ENCODE measurements around a stretch of chr1.

DNA sequence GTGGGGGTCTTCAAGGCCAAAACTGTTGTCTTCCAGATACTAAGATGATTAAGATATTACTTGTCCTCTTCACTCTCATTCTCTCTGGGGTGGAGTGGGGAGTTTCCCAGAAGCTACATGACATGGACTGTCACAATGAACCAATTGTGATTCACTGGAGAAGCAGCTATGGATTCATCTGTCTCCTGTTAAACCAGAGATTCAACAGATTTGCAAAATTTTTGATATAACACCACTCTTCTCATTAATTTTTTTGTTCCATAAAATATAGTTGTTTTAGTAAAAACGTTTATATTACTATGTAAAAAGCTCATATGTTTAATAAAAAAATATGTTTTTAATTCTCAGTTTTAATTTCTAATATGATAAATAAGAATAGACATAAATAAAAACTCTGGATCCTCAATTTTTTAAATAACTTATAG, 98.1 kb upstream of the AJAP1 start:
- PRO-cap: no peak

DNA sequence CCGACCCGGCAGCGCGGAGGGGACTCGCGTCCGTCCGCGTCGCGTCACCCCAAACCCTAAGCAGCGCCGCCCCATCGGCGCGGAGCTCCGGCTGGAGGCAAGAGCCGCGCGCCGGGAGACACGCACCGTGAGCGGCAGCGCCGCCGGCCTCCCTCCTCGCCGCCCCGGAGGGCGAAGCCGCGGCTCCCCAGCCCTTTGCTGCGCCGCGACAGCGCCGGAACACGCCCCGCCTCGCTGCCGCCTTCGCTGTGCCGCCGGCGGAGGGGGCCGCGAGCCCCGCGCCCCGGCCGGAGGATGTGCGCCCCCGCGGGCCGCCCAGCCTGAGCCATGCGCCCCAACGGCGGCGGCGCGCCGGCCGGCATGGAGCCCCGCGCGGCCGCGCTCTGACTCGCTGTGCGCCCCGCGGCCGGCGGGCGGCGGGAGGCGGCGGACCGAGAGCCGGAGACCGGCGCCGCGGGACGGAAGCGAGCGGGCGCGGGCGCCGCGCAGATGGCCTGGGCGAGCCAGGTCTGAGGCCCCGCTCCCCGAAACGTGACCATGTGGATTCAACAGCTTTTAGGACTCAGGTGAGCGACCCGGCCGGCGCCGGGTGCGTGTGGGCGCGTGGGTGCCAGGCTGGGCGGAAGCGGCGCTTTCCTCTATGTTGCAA, 604 bp downstream of the AJAP1 start:
- PRO-cap: no peak

DNA sequence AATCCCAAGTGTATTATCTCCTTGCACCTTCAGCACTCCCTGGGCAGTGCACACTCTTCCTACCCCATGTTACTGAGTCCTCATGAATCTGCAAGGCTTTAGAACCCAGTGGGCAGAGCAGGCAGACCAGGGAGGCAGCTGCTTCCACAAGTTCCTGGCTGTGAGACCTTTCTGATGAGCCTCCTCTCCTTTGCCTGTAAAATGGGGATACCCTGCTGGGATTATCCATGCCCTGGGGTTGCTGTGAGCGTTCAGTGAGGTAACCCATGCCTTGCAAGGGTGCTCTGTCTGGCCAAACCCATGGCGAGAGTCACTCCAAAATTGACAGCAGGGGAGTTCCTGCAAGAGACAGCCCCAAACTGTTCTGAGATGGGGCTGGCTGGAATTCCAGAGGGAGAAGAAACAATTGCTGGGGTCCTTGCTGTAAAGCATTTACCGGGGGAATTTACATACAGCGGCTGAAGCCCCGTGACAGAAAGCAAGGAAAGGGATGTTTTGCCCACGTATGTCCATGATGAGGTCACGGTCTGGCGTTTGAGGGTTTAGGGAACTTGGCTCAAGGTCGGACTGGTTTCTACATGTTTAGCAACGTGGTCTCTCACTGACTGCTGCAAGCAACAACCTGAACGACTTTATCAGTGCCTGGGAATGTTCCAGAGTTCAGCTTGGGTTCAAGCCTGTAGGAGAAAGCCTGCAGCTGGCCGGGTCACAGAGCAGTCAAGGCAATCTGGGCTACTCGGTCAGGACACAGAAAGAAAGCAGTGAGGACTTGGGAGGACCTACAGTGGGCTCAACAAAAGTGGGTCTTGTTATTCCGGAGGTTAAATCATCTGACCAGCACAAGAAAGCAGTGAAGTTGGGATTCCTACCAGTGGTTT, 323.1 kb downstream of the AJAP1 start:
- PRO-cap: no peak

DNA sequence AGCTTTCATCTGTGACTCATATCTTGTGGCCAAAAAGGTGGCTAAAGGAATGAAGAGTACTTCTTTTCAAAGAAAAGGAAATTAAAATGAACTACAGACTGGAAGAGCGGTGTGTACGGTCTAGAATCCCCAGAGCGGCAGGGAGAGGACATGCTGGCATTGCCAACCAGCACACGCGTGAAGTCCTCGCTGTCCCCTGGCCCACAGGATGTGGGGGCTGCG, 603.1 kb downstream of the NPHP4 start:
- PRO-cap: no peak

DNA sequence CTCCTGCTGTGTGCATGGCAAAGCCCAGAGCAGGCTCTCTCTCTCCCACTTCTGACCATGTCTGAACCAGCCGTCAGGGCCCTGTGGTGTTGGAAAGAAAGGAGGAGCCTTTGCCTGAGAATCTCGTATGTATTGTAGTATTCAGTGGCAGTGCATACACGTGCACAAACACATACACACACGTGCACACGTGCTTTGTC, 332.1 kb downstream of the NPHP4 start:
- PRO-cap: no peak

GRCh38 chr1:5771061-5771769, 221.0 kb downstream of the NPHP4 start:
- PRO-cap: no peak

DNA sequence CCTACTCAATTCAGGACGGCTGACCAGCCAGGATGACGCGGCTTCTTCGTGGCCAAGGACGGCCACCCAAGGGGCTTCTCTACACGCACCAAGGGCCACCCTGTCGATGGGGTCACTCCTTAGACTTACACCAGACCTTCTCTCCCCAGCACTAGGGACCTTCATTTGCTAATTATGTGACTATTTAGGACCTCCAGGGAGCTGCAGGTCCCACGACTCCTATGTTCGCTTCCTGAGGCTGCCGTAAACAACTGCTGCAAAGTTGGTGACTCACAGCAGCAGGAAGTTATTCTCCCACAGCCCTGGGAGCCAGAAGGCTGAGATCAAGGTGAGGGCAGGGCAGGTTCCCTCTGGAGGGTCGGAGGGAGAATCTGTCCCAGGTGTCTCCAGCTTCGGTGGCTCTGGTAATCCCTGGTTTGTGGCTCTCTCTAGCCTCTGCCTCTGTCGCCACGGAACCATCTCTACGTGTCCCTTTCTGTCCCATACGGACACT, 135.8 kb downstream of the NPHP4 start:
- PRO-cap: no peak

DNA sequence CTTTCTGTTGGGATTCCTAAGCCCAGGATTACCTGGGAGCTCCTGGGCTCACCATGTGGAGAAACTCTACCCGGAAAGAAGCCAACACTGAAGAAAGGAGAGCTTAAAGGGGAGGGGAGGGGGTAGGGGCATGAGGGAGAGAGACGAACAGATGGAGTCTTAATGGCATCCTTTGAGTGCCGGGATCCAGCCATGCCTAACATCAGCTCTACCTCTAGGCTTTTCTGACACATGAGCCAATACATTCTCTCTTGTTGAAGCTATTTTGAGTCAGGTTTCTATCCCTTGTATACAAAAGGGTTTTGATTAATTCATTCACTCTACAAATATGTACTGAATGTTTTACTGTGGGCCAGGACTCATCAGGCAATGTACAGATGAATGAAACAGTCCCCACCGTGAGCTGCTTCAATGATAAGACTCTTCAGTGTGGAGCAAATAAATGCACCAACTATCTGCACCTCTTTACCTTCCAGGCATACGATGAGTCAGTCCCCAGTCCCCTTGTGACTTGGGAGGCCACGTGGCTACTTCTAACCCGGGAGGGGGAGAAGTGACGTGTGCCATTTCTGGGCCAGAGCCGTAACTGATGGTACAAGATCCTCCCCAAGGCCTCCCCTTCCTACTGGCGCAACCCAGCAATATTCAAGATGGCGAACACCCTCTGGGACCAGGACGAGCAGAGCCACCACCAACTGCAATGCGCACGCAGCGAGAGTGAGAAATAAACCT, 74.8 kb downstream of the NPHP4 start:
- PRO-cap: no peak

GRCh38 chr1:5922757-5923215, 69.4 kb downstream of the NPHP4 start:
- PRO-cap: no peak

- PRO-cap: no peak
These were observed 22.1 kb upstream of the NPHP4 start for GRCh38 chr1:6014095-6014958.

GRCh38 chr1:6028134-6028950, 17.3 kb upstream of the KCNAB2 start:
- PRO-cap: no peak

- PRO-cap: no peak
These were observed 10.4 kb upstream of the KCNAB2 start for GRCh38 chr1:6035074-6035844.

DNA sequence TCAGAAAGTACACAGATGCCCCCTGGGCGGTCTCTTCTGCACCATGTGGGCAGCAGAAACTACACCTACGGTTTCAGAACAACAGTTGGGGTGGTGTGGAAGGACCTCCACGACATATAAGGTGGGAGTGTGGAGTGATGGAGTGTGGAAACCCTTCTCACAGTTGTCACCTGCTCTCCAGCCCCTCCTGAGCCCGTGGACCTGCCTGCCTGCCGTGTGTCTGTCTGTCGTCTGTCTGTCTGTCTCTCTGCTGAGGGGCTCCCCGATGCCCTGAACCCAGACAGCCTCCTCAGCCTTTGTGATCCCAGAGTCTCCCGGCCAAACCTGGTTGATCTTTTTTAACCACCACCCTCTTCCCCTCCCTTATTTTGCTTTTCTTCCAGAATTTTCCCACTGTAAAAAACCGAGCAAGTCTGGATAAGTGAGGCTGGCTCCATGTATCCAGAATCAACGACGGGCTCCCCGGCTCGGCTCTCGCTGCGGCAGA, 5.5 kb upstream of the KCNAB2 start:
- PRO-cap: no peak

DNA sequence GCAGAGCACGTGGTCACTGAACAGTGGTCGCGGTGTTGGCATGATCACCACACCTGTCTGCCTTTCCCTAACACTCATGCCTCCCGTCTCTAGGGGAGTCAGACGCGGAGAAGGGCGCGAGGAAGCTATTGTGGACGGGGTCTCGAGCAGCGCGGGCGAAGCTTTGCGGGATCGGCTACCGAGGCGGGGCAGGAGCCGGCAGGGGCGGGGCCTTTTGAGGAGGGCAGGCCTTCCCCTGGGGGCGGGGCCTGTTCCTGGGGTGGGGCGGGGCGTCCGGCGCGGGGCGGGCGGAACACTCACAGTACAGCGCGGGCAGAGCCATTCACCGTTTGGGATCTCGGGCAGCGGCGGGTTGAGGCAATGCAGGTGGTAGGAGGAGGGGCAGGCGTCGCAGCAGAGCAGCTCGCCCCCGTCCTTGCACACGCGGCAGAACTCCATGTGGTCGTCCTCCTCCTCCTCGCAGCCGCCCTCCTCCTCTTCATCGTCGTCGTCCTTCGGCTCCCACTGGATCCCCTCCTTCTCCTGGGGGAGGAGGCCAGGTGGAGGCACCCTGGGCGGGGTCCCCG, 31.5 kb downstream of the CHD5 start:
- PRO-cap: bidirectional peak, plus-strand start at position 321 of the sequence, minus-strand start at position 157 of the sequence

DNA sequence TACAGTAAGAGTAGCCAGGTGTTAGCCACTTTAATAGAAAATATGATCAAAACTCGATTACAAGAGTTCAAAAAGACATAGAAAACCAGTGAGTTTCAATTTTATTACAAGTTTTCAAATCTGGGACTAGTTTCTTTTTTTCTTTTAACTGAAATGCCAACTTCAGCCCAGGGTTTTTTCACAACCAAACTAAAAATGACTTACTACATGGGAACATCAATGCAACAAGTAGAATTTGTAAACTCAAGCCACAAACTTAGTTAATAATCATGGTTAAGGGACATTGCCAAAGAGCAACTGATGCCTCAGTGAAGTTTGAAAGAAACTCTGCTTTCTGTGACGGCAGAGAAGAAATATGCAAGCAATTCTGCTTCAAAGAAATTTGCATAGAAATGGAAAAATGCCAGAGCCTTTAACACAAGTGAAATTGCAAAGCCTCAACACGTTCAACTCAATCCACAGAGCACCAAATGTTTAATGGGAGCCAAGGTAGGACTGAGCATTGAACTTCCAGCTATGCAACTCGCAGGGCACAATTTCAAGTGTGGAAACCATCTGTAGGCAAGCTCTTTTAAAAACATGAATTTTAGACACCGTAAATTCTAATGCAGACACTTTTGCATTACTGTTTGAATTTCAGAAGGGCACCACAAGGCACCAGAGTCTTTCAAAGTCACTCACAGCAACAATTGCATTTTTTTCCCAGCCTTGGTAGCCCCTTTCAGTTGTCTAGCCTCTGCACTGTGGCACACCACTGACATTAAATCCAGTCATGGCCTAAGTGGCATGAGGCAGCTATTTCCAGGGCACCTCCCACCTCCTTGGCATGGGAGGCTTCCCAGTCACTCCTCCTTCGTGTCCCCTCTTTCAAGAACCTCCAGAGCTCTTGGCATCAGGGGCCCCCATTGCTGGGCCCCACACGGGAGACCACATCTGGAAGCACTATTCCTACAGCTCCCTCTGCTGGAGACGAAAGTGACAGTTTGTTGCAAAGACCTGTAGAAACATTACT, 5.2 kb upstream of the CHD5 start:
- PRO-cap: no peak

- PRO-cap: no peak
These were observed 9.0 kb upstream of the GPR153 start for GRCh38 chr1:6269678-6270447.

GRCh38 chr1:6275967-6276981, 15.4 kb upstream of the GPR153 start:
- PRO-cap: no peak

DNA sequence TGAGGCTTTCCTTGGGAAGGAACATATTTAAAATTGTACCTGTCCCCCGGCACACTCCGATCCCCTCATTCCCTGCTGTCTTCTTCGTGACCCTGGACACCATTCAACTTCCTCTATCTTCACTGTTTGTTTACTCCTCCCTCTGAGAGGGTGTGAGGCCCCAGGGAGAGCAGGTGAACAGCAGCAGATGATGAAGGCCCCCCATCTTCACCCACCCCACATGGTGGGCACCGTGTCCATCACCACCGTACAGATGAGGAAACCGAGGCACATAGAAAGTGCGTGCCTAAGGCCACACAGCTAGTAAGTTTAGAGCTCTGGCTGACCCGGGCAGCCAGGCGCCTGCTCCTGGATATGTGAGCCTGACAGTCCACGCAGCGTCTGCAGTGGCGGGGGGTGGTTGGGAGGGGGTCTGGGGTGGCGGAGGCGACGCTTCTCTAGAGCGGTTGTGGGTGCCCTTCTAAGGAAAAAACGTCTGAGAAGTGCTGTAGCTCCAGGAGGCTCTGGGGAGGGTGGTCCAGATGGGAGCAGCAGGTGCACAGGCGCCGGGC, 16.9 kb upstream of the GPR153 start:
- PRO-cap: no peak

GRCh38 chr1:6294067-6294488, 33.2 kb upstream of the GPR153 start:
- PRO-cap: no peak

GRCh38 chr1:6449959-6450637, 15.9 kb downstream of the TNFRSF25 start:
- PRO-cap: no peak

Data from WTC11 (cell line).